ENCODE measurements around a stretch of chr17.

DNA sequence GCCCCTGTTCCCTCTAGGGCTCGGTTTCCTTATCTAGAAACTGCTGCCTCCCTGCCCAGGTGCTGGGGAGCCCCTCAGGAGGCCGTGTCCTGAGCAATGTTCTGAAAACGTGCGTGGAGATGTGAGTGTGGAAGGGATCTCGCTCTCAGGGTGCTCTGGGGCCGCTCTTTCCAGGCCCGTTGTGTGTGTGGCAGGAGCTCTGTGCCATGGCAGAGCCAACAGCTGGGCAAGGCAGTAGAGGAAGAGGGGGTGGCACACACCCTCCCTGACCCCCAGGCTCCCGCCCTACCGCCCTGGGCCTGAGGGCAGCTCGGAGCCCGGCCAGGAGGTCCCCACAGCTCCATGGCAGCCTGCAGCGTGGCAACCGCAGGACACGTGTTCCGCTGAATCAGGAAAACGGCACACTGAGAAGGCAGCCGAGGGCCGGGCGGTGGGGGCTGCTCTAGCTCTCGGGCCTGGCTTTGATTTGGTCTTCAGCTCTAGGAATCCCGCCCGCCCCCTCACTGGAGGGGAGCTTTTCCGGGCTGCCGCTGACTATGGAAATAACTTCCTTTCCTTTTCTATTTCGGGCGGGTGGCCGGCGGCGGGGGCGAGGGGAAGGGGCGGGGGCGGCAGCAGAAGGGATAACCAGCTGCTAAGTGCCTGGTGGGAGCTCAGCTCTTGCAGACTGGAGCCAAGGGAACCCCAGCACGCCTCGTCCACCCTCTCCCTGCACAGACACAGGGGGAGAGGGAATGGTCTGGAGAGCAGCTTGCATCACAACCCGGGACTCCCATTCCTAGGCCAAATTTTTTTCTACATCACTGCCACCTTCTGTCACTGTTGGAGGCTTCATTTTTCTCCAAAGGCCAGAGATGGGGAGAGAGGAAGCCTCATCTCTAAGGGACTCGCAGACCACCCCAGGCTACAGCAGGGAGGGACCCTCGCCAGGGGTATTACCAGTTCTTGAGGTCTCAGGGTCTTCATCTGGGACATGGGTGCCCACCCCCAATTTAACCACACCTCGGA is 24.7 kb upstream of the MRPS23 start:
- RRBS: 11% methylated on average over 6 of the region's 38 CpGs

GRCh38 chr17:57885147-57885713 is 35.4 kb upstream of the MRPS23 start:
- RRBS: 68% methylated on average over 13 of the region's 49 CpGs

GRCh38 chr17:58152830-58153618 is 4.8 kb downstream of the OR4D1 start:
- RRBS: no CpG with 5 or more reads among the region's 4 CpGs

- RRBS: 91% methylated on average over 7 of the region's 21 CpGs
Measured at GRCh38 chr17:58318923-58319913, 9.4 kb downstream of the TSPOAP1 start.

GRCh38 chr17:58322887-58323737 is 5.5 kb downstream of the TSPOAP1 start:
- RRBS: 66% methylated on average over 5 of the region's 15 CpGs

DNA sequence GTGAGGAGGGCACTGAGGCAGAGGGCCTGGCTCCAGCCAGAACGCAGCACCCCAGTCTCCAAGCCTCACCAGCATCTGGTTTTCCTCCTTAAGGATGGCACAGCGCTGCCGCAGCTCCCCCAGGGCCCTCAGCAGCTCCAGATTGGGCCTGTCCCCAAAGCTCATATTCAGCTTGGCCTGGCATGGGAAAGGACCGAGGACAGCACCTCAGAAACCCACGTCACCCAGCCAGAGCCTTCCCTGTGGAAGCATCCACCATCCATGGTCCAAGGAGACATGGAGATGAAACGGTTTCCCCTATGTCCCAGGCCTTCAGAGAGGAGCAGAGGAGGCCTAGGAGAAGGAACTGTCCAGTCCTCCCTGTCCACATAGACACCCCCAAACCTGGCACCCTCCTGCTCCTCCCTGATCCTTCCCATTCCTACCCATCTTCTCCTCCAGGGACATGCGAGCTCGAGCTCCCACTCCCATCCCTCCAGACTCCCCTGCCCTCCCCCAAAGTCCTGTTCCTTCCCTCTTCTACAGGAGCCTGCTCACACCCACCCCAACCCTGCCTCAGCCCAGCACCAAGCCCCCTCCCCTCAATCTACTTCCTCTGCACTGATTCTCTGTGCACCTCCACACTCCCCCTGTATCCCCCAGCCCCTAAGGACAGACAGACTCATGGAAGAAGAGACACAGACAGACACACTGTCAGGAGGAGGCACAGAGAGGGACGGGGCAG is 1.8 kb downstream of the TSPOAP1 start:
- RRBS: no CpG with 5 or more reads among the region's 9 CpGs

GRCh38 chr17:58330659-58330993 is 2.0 kb upstream of the TSPOAP1 start:
- RRBS: no CpG with 5 or more reads among the region's 10 CpGs

DNA sequence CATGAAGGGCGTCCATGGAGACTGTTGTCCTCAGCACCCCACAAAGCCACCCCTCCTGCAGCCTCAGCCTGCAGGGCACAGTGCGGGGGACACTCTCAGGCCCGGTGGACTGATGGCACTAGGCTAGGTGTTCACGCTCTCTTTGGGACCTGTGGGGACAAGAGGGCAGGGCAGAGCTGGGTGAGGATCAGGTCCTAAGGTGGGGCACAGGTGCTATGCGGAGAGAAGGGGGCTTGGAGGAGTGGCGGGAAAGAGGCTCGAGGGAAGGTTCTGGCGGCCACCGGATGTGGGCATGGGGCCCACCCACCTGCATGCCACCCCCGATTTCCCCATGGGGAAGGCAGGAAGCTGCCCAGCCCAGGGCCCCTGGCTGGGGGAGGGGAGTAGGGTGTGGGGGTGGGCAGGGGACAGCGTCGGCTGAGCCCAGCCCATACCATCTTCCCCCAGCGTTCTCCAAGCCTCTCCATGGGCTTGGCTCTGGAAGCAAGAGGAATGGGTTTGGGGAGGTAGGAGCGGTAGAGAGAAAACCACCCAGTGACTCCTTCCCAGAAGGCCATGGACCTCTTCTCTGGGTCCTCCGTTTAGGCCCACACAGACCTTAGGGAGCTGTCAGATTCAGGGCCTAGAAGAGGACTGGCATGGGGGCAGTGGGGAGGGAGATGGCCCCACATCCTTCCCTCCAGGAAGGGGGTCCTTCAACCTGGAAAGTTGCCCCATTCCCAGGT is 4.6 kb upstream of the TSPOAP1 start:
- RRBS: no CpG with 5 or more reads among the region's 15 CpGs

DNA sequence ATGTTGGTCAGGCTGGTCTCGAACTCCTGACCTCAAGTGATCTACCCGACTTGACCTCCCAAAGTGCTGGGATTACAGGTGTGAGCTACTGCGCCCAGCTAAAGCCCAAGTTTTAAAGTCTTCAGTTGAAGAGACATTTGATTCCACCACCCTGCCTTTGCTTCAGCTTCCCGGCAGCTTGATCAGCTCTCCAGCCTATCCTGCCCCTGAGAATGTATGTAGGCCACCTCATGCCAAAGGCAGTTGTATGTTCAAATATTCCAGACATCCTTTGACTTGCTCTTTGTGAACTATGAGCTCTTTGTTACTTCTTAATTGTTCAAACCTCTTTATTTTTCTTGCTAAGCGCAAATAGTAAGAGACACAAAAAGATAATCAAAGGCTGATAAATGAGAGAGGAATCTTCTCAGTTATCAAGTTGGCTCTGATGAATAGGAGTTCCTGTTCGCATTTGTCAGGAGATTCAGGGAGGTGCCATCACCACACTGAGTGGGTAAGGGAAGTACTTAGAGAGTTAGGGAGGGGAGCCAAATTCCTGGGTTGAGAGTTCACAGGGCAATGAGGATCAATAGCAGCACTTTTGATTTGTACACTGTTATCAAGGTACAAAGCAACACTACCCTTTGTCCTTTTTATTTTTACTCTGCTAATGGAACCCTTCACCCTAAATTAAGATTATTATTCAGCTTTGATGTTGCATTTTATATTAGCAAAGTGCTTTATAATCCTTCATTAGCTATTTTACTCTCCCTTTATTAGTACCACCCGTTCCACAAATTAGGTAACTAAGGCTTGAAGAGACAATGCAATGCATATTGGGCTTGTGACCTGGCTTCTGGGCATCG is 32.0 kb upstream of the SUPT4H1 start:
- RRBS: no CpG with 5 or more reads among the region's 8 CpGs

DNA sequence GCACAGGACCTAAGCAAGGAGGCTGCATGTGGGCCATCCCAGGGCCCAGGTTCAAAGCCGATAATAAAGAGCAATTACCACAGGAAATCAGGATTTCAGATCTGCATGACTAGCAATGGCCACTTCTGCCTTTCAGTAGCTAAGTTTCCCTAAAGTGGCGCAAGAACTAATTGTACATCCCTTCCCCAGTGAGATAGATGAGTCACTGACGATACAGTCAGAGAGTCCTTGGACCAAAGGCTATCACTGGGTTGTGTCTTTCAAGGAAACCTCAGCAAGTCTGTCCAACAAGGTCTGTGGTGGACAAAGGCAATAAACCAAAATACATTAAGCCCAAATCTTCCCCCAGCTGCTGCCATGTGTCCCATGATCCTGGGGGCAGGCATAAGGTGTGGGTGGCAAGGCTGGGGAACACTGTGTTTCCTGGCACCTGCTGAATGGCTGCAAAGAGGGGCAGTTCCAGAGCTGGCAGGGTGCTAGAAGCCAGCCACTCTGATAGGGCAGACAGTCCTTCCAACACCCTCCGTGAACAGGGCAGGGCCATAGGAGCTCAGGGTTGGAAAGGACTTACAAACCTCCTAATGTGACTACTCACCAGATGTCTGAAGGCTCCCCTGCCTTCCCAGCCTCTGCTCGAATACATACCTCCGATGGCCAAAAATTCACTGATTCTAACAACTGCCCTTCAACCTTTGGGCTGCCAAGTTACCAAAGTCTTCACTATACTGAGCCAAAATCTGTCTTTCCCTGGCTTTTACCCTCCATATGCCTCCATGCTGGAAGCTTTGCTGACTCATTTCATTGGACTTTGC is 9.1 kb downstream of the SEPTIN4 start:
- RRBS: no CpG with 5 or more reads among the region's 6 CpGs

DNA sequence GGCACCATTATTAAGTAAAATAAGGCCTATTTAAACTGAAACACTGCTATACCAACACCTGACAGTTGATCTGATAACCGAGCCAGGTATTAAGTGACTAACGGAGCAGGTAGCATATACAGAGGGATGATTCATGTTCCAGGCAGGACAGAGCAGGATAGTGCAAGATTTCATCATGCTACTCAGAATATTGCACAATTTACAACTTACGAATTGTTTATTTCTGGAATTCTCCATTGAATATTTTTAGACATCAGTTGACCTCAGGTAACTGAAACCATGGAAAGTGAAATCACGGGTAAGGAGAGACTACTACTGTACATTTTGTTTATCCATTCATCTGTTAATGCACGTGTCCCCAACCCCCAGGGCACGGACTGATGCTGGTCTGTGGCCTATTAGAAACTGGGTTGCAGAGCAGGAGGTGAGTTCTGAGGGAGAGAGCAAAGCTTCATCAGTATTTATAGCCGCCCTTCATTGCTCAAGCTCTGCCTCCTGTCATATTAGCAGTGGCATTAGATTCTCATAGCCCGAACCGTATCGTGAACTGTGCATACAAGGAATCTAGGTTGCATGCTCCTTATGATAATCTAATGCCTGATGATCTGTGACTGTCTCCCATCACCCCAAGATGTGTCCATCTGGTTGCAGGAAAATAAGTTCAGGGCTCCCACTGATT is 14.4 kb upstream of the PPM1E start:
- RRBS: no CpG with 5 or more reads among the region's 10 CpGs

DNA sequence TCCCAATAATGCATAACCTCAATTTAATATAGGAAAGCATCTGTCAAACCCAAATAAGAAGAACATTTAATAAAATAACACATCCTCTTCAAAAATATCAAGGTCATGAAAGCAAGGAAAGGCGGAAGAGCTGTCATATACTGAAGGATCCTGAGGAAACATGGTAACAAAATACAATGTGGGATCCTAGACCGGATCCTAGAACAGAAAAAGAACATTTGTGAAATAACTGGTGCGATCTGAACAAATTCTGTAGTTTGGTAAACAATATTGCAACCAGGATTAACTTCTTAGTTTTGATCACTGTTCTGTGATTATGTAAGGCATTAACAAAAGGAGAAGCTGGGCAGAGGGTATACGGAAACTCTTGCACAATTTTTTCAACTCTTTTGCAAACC is 109.8 kb downstream of the TRIM37 start:
- RRBS: no CpG with 5 or more reads among the region's 4 CpGs

GRCh38 chr17:59641959-59642465 is 22.3 kb downstream of the CLTC start:
- RRBS: no CpG with 5 or more reads among the region's 2 CpGs

DNA sequence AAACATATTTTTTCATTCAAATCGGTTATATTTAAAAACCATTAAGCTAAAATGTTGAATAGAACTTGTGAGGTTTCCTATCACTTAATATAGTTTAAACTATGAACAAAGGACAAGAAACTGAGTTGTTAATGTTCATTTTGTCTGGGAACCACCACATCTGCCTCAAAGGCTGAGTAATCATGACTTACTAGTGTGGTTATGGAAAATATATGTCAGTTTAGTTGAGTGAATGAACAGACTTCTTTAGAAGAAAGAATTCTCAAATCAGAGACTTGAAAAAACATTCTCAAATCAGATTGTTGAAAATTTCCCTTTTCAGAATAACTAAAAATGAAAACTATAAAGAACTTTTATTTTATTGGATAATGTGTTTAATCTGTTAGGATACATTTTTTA is 55.0 kb downstream of the VMP1 start:
- RRBS: no CpG with 5 or more reads among the region's 1 CpG

- RRBS: no CpG with 5 or more reads among the region's 6 CpGs
Measured at GRCh38 chr17:59839671-59840339, 52.9 kb downstream of the TUBD1 start.

DNA sequence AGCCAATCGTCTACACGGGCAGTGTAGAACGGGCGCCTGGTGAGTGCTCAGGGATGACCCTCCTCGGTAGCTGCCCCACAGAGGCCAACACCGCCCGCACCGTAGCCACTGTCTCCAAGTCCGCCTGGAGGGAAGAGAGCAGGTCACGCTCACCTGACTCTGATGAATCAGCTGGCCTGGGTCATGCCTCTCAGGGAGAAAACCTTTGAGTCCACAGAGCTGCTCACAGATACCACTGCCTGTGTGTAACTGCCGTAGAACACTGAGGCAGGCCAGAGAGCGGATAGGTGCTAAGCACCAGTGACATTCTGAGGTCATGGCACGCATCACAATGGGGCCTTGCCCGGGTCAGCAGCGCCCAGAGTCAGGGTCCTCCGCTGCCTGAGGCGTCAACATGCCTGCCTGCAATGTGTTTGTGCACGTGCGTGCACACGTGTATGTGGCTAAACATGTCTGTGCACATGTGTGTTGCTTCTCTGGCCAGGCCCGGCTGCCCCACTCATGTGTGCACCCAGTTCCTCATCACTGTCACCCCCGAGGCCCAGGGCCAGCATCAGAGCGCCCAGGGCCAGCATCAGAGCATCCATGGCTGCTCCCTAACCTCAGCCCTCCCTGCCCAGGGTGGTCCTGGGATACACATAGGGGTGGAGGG is 54.4 kb upstream of the RNFT1 start:
- RRBS: no CpG with 5 or more reads among the region's 23 CpGs

- RRBS: no CpG with 5 or more reads among the region's 1 CpG
Measured at GRCh38 chr17:60147986-60148234, 1.9 kb upstream of the CA4 start.

DNA sequence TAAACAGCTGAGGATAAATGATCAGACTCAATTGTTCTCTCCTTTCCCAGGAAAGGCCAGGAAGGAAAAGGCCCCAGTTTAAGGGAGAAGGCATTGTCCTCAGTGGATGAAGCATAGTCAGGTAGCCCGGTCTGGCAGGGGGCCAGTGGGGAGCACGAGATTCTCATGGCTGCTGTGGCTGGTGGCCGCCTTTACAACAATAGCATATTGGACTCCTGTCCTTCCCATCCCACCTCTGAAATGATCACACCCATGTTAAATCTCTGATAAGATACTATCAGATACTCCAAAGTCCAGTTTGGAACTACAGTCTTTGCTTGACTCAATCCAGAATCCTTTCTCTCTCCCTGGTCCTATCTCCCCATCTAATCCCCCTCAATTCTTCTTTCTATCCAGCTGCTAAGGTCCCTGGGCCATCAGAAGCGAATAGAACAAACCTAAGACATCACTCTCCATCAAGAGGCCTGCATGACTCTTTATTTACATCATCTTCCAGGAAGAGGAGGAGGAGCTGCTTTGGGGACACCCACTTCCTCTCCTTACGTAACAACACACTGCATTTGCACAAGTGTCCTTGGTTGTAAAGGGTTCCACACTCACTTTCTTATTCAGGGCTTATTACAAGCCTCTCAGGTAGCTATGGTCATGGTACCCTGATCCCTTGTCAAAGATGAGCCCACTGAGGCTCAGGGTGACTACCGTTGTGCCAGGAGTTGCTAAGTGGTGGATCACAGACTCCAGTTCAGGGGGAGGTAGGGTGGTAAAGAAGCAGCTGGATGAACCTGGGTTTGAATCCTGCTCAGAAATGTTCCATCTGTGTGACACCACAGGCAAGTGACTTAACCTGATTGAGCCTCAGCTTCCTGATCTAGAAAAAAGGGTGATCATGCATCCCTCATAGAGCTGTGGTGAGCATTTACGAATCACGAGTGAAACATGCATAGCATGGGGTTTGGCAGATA is 20.7 kb downstream of the CA4 start:
- RRBS: no CpG with 5 or more reads among the region's 8 CpGs

GRCh38 chr17:60187384-60187985 is 37.7 kb downstream of the CA4 start:
- RRBS: no CpG with 5 or more reads among the region's 4 CpGs

- RRBS: no CpG with 5 or more reads among the region's 3 CpGs
Measured at GRCh38 chr17:60340970-60341575, 50.9 kb downstream of the USP32 start.